MCF 10A (cell line): ENCODE measurements around the genes CD109 and COX7A2.

DNA sequence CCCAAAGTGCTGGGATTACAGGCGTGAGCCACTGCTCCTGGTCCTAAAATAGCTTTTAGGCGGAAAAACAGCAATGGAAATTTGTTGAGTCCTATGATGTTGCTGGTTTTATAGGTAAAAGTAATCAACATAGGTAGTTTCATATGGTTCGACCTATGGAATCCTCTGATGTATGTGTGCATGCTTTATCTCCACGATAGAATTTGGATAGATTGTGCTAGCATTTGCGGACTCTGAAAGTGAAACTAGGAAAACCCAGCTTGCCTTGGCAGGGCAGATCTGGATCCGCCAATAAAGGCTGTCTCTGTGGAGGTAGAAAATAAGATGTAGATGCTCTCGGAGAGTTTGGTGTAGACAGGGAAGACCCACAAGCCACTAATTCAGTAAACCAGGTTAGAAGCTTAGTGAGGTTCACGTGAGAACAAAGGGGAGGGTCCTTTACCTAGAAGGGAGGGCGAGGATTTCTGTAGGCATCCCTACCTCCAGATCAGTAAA lies 1.0 kb upstream of the SLC17A5 start:
- PRO-cap: no peak
- RRBS: no CpG with 5 or more reads among the region's 9 CpGs

GRCh38 chr6:73695457-73696746 lies at the start of gene CD109:
TSS of gene CD109 (plus strand) at chr6:73696203.
- PRO-cap: bidirectional peak, plus-strand start at chr6:73695856, minus-strand start at chr6:73695732; bidirectional peak, plus-strand start at chr6:73696203, minus-strand start at chr6:73696255; bidirectional peak, plus-strand start at chr6:73696424, minus-strand start at chr6:73696434
- RRBS: under 1% methylated on average over 7 of the region's 68 CpGs

GRCh38 chr6:73747202-73747504 lies 51.1 kb downstream of the CD109 start:
- PRO-cap: no peak
- RRBS: no CpG with 5 or more reads among the region's 1 CpG

DNA sequence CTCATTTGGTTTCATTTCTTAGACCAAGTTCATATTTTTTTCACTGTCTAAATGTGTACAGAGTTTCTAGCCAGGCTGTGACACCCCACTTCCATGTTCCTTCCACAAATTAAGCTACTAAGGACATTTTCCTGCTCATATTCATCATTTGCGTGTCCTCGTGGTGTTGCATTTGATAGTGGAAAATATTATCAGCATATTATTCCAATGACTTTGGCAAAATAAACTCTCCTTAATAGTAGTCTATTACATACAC lies 599.3 kb downstream of the COL12A1 start:
- PRO-cap: bidirectional peak, plus-strand start outside the sequence, minus-strand start at position 111 of the sequence
- RRBS: no CpG with 5 or more reads among the region's 2 CpGs

- PRO-cap: no peak
- RRBS: no CpG with 5 or more reads among the region's 5 CpGs
These were observed 107.1 kb downstream of the COL12A1 start for GRCh38 chr6:75098635-75099217.

DNA sequence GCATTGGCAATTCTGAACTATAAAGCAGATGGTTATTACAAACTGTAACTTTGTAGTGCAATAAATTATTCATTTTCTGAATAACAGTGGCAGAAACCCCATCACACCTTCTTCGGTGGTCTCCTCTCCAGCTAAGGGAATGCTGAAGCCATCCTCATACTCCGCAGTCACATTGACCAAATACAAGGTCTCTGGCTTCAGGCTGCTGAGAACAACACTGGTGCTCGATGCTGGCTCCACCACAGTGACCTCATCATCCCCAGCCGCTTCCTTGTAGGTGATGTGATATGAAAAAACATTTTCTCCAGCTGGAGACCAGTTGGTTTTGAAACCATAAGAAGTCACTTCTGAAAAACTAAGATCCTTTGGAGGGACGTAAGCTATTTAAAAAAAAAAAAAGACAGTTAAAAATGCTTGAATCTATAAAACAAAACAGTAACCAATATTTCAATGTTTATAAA lies 25.0 kb downstream of the COL12A1 start:
- PRO-cap: no peak
- RRBS: no CpG with 5 or more reads among the region's 5 CpGs

DNA sequence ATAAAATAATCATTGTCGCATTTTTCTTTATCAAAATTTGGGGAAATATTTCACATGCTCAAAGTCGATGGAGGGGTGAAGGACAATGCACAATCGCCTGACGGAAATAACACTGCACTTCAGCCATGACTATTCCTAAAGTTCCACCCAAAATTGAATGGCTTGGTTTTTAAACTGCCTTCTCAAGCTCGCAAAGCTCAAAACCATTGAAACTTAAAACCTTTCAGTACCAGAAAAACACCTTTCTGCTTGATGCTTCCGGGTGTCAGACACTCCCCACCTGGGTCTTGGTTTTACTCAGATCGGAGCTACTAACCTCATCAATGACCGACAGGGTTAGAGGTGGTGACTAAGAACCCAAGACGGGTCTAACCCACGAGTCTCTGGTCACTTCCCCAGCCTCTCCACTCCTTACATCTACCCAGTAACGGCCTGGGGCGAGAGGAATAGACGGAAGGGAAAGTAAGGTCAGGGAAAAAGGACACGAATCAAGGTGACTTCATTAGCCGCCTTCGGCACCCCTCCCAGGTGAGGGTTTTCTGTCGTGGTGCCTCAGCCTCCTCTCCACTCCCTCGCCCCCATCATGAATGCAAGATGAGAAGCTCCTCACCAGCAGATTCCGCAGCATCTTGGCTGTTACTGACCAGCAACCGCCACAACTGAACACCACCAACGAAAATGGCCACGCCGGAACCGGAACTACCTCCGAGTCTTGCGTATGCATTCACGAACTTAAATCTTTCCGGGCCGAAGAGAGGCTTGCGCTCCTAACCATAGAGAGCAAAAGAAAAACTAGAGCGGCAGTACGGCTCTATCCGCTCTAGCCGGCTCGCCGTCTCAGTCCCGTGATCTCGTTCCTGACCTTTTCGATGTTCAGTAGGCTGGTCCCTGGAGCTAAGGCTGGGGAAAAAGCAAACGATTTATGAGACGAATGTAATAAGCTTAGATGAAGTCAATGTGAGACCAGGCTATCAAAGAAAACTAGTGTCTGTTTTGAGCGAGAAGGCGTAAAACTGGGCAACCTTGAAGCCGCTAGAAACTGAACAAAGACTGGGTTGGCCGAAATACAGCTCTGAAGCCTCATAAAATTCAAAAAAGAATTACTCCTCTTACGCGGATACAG lies at the start of gene COX7A2:
COX7A2 (minus strand) TSS at position 695 of the 1,123 bp plus-strand sequence.
- PRO-cap: bidirectional peak, plus-strand start at position 857 of the sequence, minus-strand start at position 679 of the sequence
- RRBS: 1% methylated on average over 9 of the region's 47 CpGs

- PRO-cap: no peak
- RRBS: no CpG with 5 or more reads among the region's 6 CpGs
These were observed 21.6 kb upstream of the TMEM30A start for GRCh38 chr6:75306227-75306577.

GRCh38 chr6:75481429-75482353 lies 11.9 kb downstream of the FILIP1 start:
- PRO-cap: no peak
- RRBS: no CpG with 5 or more reads among the region's 4 CpGs

DNA sequence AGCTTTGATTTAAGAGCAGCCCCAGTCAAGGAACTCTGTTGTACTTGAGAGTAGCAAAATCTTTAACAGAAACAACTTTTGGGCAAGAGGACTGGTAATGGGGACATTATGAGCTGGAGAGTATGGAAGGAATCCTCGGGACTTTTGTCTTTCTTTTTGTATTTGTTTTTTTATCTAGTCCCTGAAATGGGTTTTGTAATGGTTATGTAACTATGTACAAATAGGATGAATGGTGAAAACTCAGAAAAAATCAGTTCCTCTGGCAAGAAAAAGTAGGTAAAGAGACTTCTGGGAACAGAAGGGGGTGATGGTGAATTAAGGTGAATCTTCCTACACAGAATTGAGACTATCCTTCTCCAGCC lies 186.2 kb downstream of the MEI4 start:
- PRO-cap: no peak
- RRBS: no CpG with 5 or more reads among the region's 1 CpG

- PRO-cap: no peak
These were observed 414.0 kb downstream of the MEI4 start for GRCh38 chr6:78066983-78067182.

- PRO-cap: no peak
- RRBS: no CpG with 5 or more reads among the region's 1 CpG
These were observed 261.6 kb upstream of the IRAK1BP1 start for GRCh38 chr6:78605862-78606121.

GRCh38 chr6:79171083-79171282 lies 92.9 kb upstream of the PHIP start:
- PRO-cap: unidirectional peak, plus-strand start at chr6:79171183
- RRBS: no CpG with 5 or more reads among the region's 3 CpGs

DNA sequence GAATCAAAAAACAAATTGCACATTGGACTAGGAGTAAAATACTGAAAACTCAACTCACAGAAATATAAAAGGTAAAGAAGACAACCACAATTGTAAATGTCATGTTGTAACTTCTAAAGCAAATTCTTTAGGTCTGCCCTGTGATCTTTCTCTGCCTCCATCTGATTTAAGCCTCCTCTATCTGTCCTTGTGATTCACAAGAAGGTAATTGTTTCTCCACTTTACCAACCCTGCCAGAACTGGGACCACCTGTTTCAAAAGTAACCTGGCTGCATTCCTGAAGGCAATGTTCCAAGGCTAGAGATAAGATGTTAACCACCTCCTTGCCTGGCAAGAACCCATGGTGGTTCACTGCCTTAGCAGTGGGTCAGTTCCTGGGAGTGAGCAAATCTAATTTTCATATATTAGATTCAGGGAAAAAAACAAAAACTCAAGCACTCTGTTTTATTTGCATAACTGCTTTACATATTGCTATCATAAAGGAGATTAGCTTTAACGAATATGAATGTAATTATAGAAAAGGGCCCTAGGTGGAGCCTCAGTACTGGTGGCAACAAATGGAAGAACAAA lies 33.3 kb upstream of the LCA5 start:
- PRO-cap: no peak
- RRBS: no CpG with 5 or more reads among the region's 1 CpG

GRCh38 chr6:80280486-80281435 lies 174.3 kb downstream of the BCKDHB start:
- PRO-cap: no peak
- RRBS: no CpG with 5 or more reads among the region's 3 CpGs

DNA sequence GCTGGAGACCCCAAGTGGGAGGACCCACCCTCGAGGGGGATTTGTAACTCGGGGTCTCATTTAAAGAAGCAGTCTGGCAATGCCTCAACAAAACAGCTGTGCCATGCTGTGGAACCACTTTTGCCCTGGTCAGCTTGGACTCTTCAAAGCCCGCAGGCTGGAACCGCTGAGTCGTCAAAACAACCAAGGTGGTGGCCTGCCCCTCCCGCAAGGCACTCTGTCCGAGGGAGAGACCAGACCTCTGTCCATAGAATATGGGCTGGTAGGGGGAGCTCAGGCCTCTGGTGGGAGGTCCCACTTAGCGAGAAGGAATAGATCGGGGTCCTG lies 208.0 kb downstream of the BCKDHB start:
- PRO-cap: no peak
- RRBS: no CpG with 5 or more reads among the region's 9 CpGs

GRCh38 chr6:80358159-80358789 lies 251.8 kb downstream of the BCKDHB start:
- PRO-cap: no peak
- RRBS: no CpG with 5 or more reads among the region's 6 CpGs

DNA sequence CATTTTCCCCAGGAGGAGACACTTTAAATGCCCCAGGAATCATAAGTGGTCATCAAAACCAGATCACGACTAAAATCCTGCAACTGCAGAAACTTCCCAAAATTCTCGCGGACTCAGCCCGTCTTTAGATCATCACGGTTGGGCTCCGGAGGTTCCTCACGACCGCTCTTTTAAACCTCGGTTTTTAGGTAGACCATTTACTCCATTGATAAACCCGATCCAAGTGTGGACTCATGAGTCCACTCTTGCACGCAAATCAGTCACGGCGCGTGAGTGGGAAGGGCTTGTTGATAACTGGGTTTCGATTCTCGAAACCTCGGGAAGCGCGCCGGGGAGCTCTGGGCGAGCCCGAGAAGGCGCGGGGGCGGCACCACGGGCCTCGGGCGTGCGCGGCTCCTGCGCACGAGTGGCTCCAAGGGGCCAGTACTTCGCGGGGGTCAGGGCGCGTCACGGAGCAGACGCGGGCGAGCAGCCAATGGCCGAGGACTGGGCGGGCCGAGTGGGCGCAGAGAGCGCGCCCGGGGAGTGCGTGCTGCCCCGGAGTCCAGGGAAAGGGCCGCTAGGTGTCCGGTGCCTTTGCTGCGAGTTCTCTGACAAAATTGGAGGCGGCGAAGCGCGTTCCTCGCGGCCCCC lies 598 bp upstream of the TENT5A start:
- PRO-cap: bidirectional peak, plus-strand start at position 542 of the sequence, minus-strand start at position 408 of the sequence
- RRBS: no CpG with 5 or more reads among the region's 58 CpGs

DNA sequence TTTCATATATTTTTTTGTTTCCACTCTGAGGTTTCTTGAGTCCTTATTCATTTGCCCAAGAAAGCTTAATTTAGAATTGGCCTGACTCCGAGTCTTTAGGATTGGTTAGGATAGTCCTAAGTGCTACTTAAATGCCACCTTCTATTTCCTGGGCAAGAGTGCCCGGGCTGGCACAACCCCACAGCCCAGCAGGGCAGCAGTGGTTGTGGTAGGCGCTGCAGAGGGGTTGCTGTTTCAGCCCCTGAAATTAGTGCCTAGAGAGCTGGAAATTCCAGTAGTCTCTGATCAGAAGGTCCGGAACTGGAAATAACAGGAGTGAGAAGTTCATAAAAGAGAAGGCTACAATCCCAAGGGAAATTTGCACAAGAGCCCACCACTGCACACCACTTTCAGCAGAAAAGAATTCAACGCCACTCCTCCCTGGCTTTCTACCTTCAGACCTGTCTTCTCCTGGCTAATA lies 139.5 kb upstream of the TENT5A start:
- PRO-cap: no peak
- RRBS: no CpG with 5 or more reads among the region's 5 CpGs

GRCh38 chr6:82211197-82211772 lies 36.3 kb downstream of the IBTK start:
- PRO-cap: no peak
- RRBS: no CpG with 5 or more reads among the region's 2 CpGs